Iris pigment epithelial cell (primary cell): Measurements from ENCODE around the genes PCSK1 and SLCO4C1.

DNA sequence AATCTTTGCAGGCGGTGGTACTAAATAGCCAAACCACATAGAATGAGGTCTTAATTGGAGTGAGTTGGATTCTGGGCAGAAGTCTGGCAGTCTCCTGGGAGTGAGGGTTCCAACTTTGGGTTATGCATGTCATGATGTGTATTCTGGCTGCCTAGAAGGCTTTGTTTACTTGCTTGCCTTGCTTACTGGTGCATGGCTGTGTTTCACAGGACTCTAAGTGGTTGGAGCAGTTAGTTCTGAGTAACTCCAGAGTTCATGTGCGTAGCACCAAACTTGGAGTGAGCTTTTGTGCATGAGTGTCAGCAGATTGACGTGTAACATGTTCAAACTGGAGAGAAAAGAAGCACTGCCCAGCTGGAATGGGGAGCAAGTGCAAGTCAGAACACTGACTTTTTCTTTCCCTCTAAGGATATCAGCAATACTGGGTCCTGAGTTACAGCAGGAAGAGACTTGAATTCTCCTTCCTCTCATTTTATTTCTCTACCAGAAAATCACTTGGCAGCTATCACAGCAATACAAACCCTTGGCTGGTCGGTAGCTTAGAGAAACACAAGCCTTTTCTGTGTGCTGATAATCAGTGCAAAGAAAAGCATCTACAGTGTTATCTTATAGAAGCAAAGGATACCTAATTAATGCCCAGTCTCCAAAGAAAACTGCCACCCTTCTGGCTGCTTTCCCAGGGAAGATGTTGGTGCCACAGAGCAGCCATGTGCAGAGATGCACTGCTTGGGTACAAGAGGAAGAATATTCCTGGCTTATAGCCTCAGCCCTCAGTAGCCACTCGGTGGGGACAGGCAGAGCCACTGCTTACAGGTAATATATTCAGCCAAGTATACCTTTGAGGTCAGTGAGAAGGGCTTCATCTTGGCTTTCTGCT is 185.6 kb downstream of the PCSK1 start:
- RRBS = no CpG with 5 or more reads among the region's 5 CpGs

- RRBS = no CpG with 5 or more reads among the region's 26 CpGs
Measured at GRCh38 chr5:96432923-96433562, at the start of gene PCSK1. TSS of gene PCSK1 (minus strand) at chr5:96433248.

- RRBS = no CpG with 5 or more reads among the region's 4 CpGs
Measured at GRCh38 chr5:96733886-96734839, 72.0 kb downstream of the CAST start.

- RRBS = no CpG with 5 or more reads among the region's 7 CpGs
Measured at GRCh38 chr5:96750332-96750895, 57.3 kb downstream of the ERAP1 start.

DNA sequence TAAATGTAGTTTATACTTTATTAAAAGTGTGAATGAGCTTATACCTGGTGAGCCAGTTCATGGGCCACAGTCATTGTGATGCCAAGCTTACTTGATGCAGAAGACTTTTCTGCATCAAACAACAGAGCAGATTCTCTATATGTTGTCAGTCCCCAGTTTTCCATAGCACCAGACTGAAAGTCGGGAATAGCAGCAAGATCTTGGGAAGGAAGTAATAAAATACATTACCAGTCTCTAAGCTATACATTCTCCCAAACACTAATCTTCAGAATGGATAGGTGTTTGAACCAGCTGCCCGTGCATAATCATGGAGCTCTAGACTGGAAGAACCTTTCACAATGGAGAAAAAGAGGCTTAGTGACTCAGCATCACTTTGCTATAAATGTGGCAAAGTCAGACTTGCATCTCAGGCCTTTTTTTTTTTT is 14.0 kb downstream of the ERAP1 start:
- RRBS = no CpG with 5 or more reads among the region's 2 CpGs

DNA sequence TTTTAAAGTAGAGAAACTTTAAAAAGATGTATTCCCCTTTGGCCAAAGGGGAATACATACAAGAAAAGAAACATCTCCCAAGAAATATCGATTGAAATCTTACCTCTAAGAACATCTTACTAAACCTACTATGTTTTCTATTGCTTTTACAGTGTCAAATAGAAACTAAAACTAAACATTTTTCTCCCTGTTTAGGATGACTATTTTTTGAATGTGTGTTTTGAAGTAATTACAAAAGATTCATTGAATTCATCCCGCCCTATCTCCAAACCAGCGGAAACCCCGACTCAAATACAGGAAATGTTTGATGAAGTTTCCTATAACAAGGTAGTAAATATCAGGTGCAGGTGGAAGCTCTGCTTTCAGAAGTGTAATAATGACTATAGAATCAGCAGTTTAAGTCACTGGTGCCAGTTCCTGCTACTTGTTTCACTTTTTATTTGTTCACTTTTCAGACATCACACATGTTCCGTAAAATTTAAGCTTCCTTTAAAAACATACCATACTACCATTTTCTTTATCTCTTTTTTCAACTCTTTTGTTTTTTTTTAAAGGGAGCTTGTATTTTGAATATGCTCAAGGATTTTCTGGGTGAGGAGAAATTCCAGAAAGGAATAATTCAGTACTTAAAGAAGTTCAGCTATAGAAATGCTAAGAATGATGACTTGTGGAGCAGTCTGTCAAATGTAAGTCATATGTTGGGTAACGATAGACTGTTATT is 20.0 kb downstream of the ERAP2 start:
- RRBS = no CpG with 5 or more reads among the region's 6 CpGs

DNA sequence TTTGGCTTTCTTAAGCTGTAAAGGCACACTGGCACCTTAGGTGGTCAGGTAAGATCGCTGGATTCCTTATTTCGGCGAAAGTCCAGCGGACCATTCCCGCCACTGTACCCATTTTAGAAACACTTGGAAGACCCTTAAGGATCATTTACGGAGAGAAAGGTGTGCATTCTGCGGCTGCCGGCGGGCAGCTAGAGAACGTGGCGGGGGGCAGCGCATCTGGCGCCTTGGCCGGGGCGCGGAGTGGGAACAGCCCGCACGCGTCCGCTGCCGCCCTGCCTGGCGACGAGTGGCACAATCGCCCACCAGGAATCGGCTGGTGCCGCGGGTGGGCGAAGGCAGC is 4.8 kb upstream of the RGMB start:
- RRBS = 2% methylated on average over 7 of the region's 28 CpGs

DNA sequence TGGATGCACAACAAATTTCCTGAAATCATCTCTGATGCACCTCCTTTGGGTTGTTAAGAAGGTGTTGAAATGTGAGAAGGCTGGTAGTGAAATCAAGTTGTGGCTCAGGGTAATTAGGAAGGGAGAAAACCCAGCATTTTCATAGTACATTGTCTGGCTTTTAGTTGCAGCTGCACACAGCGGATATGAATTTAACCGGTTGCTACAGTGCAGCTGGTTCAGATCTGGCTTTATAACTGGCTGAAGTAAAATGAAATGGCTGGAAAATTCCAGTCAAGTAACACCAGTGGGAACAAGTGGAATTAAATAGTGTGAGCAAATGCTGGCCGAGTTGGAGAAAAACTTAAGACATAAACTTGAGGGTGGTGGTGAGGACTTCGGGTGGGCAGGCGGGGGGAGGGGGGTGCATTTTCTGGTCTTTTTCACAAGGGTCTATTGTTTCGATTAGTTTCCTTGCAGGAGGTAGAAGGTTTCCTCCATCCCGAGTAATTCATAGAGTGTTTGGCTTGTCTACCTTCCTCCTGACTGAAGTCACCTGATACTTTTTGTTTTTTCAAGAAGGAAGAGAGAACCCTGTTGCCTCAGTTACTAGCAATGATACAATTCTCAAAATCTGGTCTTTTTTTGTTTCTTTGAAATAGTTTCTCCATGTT is 17.8 kb downstream of the RGMB start:
- RRBS = no CpG with 5 or more reads among the region's 7 CpGs

GRCh38 chr5:98939075-98939839 is 10.4 kb upstream of the CHD1 start:
- RRBS = no CpG with 5 or more reads among the region's 7 CpGs

GRCh38 chr5:99032927-99033558 is 104.2 kb upstream of the CHD1 start:
- RRBS = no CpG with 5 or more reads among the region's 4 CpGs

- RRBS = no CpG with 5 or more reads among the region's 1 CpG
Measured at GRCh38 chr5:100536029-100536392, 837 bp downstream of the FAM174A start.

GRCh38 chr5:100846631-100847099 is 56.4 kb downstream of the ST8SIA4 start:
- RRBS = no CpG with 5 or more reads among the region's 5 CpGs

GRCh38 chr5:100901747-100902328 is 1.2 kb downstream of the ST8SIA4 start:
- RRBS = no CpG with 5 or more reads among the region's 10 CpGs

DNA sequence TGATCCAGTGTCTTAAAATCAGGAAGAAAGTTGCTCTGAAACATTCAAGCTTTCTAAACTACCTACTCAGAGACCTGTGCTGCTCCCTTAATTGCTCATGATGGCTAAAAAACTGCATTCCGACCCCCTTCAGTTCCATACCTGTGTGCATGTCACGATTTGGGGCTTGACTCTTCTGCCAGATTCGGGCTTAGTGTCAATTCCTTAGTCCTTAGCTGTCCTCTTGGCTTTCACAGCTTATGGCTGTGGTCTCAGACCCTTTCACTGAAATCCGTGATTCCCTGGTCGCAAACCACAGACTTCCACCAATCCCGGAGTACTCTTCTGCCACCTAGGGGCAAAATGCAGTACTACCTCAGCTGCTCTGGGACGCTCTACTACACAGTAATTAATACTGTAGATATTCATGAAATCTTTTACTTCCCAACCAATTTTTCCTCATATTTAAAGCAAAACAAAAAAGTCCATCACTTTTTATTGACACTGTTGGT is 617.6 kb downstream of the SLCO4C1 start:
- RRBS = no CpG with 5 or more reads among the region's 7 CpGs

DNA sequence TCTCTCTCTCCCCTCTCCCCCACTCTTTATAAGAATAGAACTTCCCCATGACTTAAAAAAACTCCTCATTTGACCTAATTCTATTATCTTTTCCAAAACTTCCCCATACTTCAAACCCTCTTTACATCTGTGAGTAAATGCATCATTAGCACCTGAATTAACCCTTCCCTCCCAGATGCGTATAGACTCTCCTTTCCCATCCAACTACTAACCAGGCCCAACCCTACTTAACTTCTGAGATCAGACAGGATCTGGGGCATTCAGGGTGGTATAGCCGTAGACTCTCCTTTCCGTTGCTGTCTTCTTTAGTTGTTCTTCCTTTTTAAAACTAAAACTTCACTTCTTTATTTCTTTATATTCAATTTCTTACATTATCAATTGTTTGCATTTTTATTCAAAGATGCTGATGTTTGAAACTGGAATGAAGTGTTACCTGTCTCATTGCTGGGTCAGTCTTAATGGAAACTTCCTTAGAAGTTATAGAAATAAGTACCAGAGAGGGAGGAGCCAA is 165.2 kb downstream of the SLCO4C1 start:
- RRBS = no CpG with 5 or more reads among the region's 3 CpGs

DNA sequence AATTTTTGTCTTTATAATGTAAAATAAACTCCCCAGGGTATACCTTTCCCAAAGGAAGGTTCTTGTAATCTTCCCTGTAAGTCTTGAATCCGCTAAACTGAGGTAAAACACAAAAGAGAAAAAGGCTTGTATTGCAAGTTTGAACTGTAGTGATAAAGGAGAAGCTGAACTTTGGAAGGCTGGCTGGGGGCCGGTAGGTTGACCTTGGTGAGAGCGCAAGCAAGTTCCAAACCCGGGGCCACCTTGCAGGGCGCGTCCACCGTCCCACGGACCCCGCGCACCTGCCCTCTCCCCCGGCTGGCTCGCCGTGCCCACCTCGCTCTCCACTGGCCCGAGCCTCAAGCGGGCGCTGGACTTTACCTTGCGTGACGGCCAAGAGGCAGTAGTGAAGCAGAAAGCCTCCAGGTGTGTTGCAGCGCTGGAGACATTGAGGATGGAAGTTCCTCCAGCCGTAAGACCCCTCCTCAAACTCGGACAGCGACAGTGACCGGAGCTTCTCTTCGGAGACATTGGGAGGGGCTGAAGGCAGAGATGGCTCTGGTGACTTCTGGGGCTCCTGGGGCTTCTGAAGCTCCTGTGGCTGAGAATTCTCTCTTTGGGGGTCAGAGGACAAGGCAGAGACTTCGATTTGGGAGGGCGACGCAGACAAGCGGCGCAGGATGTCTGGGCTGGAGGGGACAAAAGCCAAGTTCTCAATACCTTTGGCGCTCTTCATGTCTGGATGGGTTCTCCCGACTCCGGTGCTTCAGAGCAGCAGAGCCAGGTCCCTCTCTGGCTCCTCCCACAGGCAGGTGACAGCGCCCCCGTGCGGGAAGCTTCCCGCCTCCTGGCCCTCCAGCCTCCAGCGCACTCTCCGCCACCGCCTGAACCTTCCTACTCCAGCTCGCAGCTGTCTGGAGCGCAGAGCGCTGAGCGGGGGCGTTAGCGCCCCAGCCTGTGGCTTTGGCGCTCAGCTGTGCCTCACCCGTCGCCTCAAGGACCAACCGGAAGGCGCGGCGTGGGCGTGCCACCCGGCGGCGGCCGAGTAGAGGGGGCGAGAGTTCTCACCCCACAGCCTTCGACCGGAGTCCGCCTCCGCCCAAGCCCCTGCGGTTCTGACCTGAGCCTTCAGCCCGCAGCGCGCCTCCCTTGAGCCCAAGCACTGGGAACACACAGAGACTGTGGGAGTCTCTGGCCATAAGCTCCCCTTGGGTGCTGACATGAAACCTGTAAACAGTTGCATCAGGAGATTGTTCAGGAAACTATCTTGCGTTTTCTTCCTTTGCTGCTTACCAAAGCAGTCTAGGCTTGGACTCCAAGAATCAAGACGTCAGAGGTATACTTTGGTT is at the start of gene SLCO4C1:
TSS of gene SLCO4C1 (minus strand) at position 737 of the 1,328 bp plus-strand sequence.
- RRBS = 5% methylated on average over 17 of the region's 69 CpGs

DNA sequence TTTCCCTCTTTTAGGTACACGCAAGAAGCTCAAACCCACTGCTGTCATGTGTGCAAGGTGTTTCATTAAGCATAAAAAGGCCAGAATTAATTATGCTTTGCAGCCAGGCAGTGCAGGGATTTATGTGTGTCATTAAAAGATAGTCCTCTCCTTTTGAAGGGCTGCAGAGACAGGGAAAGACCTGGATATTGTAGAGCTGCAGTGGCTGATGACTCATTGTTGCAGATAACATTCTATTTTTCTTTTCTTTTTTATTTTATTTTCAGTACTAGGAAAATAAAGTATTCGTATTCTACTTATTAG is 112.9 kb downstream of the PAM start:
- RRBS = no CpG with 5 or more reads among the region's 2 CpGs

DNA sequence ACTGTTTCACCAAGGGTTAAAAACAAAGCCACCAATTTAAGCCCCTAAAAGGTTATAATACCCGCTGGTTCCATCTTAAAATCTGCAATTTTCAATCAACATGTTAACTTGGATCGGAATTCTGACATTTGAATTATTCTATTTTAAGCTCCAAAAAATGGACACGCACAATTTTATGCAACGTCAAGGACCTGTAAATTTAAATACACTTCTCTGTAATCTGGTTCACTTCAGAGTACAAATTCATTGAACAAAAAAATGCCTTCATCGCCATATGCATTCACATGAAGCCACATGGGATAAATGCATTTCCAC is 806 bp downstream of the GIN1 start:
- RRBS = no CpG with 5 or more reads among the region's 5 CpGs

DNA sequence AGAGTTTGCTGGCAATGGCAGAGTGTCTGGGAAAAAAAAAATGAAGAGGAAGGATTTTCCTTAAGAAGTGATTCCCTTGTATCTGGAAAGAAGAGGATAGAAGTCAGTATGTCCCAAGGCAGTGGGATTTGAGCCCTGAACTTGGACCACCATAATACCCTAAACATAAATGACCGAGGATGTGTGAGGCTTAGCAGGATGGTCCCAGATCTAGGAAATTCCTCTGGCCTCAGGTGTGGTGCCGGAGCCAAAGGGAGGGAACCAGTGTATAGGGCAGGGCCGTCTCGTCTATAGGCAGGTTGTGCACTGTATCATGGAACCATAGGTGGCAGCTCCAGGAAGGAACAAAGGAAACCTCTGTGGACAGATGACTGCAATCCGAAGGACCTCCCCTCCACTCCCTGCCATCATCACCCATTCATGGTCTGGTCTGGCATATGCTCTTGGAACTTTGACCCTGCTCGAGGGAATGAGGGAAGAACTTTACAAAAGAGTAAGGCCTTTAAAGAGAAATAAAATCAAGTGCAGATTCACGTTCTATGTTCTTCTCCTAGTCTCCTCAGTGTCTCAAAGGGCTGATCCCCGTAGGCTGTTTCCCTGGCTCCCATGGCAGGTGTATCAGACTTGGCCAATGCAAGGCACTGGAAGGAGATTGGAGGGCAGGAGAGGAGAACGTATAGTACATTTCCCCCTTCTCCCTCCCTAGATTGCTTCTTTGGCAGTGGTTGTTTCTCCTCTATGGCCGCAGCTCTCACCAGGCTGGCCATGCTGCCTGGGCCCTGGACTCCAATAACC is 2.8 kb upstream of the MACIR start:
- RRBS = no CpG with 5 or more reads among the region's 10 CpGs

DNA sequence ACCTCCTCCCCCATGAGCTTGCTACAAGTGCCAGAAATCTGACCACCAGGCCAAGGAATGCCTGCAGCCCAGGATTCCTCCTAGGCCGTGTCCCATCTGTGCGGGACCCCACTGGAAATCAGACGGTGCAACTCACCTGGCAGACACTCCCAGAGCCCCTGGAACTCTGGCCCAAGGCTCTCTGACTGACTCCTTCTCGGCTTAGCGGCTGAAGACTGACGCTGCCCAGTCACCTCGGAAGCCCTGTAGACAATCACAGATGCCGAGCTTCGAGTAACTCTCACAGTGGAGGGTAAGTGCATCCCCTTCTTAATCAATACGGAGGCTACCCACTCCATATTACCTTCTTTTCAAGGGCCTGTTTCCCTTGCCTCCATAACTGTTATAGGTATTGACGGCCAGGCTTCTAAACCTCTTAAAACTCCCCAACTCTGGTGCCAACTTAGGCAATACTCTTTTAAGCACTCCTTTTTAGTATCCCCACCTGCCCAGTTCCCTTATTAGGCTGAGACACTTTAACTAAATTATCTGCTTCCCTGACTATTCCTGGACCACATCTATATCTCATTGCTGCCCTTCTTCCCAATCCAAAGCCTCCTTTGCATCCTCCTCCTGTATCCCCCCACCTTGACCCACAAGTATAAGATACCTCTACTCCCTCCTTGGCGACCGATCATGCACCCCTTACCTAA is 690.0 kb downstream of the EFNA5 start:
- RRBS = no CpG with 5 or more reads among the region's 13 CpGs